Diencephalon (tissue), 2 donors: ENCODE data around the genes LTC4S, MRNIP, CNOT6 and BTNL9.

- RAMPAGE, long total RNA = no peak
These were observed 12.9 kb downstream of the HNRNPH1 start for GRCh38 chr5:179610187-179611294.

DNA sequence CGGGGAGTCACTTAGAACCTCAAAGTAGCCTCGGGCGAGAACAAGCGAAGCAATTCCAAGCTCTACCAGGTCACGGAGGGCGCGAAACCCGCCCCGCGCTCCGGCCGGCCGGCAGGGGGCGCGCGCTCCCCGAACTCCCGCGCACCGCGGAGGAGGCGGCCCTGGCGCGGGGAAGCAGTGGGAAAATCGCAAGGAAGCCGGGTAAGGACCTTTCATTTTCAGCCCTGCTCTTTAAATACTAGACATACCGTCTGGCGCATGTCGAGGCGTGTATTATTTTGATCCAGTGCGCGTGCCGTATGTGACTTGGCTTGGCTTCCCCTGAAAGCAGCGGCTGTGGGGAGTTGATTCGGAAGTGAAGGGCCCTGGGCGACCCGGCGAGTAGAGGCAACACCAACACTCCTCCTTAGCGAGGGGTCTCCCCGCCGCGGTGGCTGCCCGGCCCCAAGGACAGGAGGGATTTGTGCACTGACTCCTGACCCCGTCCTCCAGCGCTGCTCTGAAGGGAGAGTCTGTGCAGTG lies 22.9 kb downstream of the CBY3 start:
- RAMPAGE, long total RNA = no peak

- RAMPAGE, long total RNA = no peak
These were observed 1.1 kb upstream of the MAML1 start for GRCh38 chr5:179731493-179731898.

GRCh38 chr5:179766273-179767129 lies 27.3 kb upstream of the LTC4S start:
- RAMPAGE, long total RNA = no peak

GRCh38 chr5:179793336-179794576 lies at the start of gene LTC4S:
Gene LTC4S, plus strand, starts transcription at chr5:179793986.
- RAMPAGE, long total RNA = no peak

GRCh38 chr5:179796868-179797227 lies 3.1 kb downstream of the LTC4S start:
- RAMPAGE, long total RNA = no peak

DNA sequence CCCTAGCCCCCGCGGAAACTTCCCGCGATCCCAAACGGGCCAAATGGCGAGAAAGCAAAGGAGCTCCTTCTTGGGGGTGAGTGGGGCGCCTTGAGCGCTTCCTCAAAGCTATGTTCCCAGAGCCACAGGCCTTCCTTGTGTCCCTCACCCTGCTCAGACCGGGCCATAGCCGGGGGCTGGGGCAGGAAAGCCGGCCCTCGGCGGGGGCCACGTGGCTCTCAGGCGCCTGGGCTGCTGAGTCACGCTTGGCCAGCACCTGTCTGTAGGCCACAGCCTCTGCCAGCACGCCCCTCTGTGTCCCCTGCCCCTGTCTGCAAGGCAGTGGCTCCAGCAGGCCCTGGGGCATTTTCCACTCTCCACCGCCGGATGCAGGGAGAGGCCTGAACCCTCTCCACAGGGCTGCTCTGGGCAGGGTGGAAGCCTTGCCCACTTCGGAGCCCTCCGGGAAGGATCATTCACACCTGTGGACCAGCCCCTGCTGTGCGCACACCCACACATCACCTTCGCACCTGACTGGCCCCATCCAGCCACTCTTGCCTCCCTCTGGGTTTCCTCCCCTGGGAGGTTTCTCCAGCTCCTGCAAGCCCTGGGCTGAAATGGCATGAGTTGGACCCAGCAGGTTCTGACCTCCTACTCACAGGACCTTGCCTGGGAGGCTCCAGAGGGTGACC lies 1.2 kb upstream of the SQSTM1 start:
- RAMPAGE, long total RNA = no peak

DNA sequence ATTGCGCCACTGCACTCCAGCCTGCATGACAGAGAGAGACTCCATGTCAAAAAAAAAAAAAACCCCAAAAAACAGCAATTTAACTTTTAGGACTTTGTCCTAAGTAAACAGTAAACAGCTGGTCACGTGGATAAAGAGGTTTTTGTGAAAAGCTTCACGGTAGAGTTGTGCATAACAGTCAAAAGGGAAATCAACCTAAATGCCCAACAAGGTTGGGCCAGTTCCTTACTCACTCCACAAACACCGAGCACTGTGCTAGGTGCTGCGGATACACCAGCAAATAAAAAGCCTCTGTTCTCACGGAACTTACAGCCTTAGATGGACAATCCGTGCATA lies 6.4 kb downstream of the MRNIP start:
- RAMPAGE, long total RNA = no peak

DNA sequence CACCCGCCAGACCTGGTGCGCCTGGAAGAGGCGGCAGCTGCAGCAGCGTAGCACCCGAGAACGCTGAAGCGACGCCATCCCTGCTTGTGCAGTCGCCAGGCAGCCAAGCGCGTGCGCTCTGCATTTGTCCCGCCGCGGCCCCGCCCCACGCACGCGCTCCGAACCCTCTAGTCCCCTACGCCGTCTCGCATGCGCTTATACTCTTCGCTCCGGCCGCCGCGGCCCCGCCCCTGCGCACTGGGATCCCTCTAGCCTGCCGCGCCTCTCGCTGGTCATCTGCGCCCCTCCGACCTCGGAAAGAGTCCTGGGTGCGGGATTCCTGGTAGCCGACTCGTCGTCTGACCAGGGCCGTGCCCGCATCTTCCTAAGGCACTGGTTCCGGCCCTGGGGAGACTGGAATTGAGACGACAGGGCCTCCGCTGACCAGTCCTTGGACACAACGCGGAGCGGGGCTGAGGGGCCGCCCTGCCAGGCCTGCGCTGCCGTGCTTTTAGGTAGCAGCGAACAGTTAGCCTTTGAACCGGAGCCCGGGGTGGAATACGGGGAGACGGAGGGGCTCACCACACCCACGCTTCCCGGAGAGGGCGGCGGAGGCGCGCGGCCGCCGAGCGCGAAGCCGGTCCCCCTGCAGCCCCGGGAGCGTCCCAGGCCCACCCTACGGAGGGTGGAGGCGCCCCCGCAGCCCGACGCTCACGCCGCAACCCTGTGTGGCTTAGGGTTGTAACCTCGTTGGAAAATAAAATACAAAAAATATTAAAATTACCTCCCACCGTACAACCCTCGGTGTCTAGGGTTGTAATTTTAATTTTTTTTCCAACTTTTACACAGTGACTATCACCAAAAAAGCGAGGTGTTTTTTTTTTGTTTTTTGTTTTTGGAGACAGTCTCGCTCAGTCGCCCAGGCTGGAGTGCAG lies at the start of gene MRNIP:
Gene MRNIP, minus strand, starts transcription at position 99 of the 914 bp plus-strand sequence.
- RAMPAGE, long total RNA = start-site peak on the minus strand centred at position 104 of the sequence, 46 bp wide, 406 and 397 reads in 2 replicates

- RAMPAGE, long total RNA = no peak
These were observed 5.4 kb upstream of the MRNIP start for GRCh38 chr5:179863780-179864638.

DNA sequence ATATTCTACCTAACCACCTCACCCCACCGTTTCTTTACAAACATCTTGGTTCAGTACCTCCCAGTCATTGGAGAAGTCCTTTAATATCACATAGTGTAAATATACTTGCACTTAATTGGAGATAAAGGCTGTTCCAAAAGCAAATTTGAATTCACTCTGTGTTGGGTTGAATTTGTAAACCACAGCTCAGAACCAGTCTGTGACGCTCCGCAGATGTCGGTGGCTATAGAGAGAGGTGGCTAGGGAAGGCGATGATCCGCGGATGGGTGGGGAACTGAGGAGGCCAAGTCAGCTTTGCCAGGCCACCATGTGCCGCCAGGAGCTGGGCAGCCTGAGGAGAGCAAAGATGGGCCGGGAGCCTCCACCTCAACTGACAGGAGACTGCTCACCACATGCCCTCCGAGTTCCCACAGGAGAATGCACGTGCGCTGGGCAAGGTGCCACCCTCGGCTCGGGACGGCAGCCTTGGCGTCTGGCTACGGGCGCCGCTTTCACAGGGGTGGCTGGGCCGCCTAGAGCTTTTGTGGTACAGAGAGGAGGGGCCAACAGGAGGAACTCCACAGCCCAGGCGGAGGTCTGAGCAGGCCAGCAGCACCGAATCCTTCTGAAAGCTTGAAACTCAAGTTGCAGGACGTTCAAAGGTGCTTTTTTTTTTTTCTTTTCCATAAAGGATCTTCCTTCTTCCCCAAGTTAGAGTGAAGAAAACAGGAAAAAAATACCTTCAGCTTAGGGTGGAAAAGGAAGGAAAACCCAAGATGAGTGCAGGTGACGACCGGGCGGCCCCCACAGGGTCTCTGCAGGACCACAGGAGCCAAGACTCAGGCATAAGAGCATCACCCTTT lies 5.2 kb upstream of the TBC1D9B start:
- RAMPAGE, long total RNA = no peak

DNA sequence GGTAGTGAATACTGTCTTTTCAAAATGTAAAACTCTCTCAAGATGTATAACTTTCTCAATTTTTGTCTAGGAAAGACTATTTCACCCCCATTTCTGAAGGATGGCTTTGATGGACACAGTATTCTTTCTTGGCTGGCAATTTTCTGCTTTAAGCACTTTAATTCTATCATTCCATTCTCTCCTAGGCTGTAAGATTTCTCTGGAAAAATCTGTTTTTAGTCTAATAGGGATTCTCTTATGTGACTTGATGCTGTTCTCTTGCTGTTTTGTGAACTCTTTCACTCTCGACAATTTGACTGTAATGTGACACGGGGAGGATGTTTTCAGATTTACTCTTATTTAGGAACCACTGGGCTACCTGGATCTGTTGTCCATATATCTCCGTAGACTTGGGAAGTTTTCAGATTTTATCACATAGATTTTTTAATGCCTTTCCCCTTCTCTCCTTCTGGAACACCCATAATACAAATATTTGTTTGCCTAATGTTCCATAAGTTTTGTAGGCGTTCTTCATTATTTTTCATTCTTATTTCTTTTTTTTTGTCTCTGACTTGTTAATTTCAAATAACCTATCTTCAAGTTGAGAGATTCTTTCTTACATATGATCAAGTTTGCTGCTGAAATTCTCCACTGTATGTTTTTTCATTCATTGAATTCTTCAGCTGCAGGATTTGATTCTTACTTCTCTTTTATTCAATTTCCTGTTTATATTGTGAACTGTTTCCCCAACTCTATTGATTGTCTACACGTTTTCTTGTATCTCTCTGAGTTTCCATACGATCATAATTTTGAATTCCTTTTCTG lies 71.3 kb downstream of the RNF130 start:
- RAMPAGE, long total RNA = no peak

- RAMPAGE, long total RNA = no peak
These were observed 9.2 kb upstream of the RNF130 start for GRCh38 chr5:180080589-180081372.

DNA sequence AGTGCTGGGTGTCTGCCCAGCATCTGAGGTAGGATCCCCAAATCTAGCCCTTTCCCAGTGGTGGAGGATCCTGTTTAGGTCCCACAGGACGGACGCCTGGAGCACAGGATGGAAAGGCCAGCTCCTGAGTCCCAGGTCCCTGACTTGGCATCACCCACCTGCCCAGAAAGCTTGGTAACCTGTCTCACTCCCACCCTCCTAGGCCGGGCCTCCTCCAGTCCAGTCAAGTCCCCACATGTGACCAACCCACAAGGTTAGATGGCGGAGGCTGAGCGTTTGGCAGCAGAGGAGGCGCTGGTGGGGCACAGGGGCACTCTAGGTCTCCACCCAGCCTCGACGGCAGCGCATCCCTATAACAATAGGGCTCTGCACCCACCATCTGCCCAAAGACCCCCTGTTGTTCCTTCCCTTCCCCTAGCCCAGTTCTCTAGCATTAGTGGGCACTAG lies 28.2 kb downstream of the GFPT2 start:
- RAMPAGE, long total RNA = no peak

DNA sequence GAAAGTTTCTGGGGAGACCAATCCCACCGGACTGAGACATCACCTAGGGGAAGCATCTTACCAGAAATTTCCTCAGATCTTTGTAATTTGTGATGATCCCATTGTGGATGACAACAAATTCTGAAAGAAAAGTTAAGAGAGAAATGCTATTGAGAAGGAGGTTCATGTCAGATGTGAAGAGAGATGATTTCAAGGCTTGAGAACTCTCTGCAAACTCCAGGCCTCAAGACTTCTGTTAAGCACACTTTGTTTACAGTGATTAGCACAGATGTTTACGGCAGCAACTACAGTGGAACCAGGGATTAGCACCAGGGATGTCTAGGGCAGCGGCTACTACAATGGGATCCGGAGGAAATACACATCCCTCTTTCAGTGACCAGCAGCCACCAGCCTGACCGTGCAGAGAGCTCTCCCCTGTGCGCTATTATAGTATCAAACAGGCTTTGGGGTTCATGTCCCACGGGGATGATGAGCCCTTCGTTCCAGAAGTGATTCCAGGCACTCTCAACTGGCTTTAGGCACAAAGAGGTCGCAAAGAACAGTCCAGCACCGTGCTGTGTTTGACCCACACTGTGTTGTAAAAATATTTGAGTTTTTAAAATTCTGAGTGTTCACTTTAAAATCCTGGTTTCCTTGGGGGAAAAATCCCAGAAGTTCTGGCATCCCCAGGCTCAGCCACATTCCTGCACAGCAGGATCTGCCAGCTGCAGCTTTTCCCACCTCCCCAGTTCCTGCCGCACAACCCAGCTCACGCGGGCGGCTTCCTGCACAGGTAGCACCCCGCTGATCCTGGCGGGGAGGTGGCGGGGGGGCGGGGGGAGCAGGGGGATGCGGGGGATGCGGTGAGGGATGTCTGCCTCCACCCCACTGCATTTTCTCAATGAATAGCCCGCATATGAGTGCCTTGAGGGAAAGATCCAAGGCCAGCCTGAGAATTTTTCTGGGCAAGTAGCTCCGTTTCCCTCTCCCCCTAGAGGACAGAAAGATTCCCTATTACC lies 21.4 kb downstream of the GFPT2 start:
- RAMPAGE, long total RNA = no peak

- RAMPAGE, long total RNA = no peak
These were observed 36.4 kb upstream of the GFPT2 start for GRCh38 chr5:180389385-180390149.

DNA sequence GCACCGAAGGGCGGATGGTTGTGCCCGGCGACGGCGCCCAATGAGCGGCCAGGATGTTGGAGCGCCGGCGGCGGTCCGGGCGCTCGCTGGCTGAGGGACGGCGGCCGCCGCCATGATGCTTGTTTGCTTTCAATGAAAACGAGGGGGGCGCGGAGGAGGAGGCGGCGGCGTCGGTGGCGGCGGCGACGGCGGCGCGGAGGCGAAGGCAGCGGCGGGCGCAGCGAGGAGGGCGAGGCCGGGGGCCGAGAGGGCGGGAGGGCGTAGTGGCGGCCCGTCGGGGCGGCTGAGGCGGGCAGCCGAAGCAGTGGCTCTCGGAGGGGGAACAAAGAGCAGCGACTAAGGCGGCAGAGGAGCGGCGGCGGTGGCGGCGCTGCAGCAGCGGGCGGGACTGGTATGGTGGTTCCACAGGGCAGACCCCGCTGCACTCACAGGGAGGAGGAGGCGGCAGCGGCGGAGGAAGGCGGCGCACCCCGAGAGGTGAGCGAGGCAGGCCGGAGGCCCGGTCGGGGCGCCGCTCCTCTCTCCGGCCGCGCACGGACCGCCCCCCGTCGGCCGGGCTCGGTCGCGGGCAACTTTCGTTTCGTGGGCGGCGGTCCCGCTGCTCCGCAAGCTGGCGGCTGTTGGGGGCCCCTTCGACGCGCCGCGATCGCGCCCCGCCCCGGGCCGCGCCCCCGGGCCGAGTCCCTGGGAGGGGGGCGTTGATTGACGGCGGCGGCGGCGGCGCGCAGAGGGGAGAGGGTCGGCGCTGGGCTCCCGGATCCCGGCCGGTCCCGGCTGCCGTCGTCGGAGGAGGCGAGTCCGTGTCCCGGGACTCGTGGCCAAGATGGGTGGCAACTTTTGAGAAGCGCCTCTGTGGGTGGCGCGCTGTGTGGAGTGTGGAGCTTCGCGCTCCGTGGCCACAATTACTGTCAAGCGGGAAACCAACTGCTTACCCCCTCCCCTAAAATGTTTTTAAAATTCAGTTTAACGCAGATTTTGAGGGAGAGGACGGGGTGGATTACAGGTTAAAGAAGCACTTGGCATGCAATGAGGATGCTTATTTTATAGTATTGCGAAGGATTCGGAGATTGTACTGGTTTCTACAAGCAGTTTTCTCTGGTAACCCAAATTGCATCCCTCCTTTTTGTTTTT lies at the start of gene CNOT6:
Gene CNOT6, plus strand, starts transcription at position 93 of the 1,131 bp plus-strand sequence.
- RAMPAGE, long total RNA = no peak

- RAMPAGE, long total RNA = no peak
These were observed 612 bp downstream of the MGAT1 start for GRCh38 chr5:180801738-180802649.

DNA sequence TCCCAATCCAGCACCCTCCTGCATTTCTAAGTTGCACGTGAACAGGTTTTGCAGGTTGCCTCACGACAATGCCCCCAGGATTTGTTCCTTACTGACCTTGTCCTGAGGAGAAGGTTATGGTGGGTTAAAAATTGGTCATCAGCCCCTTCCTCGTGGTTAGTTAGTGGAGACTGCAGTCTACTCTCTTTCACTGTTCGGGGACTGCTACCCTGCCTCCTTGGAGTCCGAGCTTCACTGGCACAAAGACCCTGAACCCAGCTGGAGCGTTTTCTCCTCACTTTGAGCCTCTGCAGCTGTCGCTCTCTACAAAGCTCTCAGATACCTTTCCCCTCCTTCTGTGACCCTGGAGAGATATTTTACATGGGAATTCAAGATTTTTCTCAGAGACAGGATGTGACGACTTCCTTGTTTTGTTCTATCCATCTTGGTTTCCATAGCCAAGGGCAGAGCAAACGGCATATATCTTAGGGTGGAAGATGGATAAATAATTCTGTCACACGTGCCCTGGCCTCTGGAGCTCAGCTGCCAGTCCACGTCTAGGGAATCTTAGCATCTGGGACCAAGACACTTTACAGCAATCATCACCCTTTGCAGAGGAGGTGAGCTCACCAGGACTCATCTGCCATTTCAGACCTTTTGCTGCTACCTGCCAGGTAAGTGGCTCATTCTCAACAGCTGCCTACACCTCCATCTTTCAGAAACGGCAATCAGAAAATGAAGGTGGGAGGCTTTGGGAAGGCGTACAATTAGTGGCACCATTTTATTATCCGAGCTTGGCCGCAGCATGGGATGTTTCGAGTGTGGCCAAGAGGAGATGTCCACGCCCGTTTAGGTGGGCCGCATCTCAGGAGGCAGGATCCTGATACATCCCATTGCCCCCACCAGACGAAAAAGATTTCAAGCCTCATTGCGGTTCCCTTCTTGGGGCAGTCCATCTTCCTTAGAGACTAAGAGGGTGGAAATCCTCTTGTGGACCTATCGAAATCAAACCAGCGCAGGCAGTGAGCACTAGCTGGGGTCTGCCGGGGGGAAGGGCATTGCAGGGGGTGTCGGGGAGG lies at the start of gene BTNL9:
Gene BTNL9, plus strand, starts transcription at position 487 of the 1,058 bp plus-strand sequence.
- RAMPAGE, long total RNA = no peak

- RAMPAGE, long total RNA = no peak
These were observed 5.1 kb downstream of the BTNL9 start for GRCh38 chr5:181044720-181045926.